Paraaortic lymph node (tissue), 1 donor: ENCODE results near the genes FAM169A and ANKRD31.

- PRO-cap = no peak
Measured at GRCh38 chr5:73900778-73901469, 274.9 kb downstream of the ARHGEF28 start.

DNA sequence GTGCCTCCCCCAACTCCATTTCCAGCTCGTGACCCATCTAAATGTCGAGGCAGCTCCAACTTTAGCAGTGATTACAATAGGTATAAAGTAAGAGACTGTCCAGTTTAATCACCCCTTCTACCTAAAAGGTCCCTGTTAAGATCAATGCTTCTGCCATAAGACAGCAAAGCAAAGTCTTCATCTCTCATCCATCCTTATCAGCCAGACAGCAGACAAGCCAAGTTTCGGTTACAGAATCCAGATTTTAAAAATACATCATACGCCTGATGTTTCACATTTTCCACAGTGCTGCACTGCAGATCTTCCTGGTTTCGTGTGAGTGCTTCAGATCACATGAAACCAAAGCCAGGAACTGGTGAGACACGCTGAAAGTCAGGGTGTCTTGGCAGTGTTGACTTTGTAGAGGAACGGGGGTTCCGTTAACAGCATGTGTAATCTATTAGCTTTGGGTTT is 447.7 kb downstream of the ENC1 start:
- PRO-cap = unidirectional peak, plus-strand start at position 334 of the sequence

DNA sequence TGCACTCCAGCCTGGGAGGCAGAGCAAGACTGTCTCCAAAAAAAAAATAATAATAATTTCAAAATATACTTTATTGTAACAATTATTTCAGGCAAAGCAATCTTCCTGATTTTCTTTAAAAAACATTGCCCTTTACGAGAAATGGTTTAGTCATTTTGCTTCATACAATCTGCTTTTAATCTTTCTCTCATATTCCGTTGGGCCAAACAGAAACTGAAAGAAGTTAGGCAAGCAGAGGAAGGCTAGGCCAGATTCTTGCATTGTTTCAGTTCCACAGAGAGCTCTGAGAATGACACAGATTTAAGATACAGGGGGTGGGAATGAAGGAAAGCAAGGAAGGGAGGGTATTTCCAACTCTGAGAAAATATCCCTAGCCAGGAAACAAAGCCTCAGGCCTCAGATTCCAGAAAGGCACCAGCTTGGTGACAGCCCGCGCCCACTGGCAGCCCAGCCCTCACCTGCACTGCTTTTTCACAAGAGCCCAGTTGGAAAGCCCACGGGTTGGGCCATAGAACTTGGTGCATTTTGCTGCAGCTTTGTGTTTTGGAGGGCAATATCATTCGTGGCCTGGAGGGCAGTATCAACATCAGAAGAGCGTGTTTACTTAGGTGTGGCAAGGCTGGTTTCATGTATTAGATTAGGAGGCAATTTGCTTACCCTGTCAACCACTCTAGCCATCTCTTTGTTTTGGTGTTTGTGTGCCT is 63.6 kb downstream of the ENC1 start:
- PRO-cap = no peak

GRCh38 chr5:74582850-74583286 is 57.7 kb downstream of the ENC1 start:
- PRO-cap = no peak

DNA sequence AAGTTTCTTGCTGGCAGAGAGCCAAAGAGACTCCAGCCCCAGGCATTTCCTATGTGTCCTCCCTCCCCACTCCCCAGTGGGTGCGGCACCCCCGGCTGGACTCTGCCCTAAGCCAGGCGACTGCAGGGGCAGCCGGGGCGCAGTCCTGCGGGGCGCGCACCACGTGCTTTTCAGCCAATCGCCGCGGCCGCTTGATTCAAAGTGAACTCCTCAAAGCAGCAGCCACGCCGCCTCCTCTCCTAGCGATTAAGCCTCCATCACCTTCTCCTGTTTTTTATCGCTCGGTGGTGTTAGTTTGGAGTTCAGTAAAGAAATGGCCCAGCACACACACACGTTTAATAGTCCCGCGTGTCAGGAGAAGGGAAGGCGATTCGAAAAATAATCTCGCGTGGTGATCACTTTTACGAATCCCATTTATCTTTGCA is 805 bp upstream of the ENC1 start:
- PRO-cap = bidirectional peak, plus-strand start at position 230 of the sequence, minus-strand start at position 104 of the sequence

GRCh38 chr5:74718546-74719036 is 33.6 kb downstream of the HEXB start:
- PRO-cap = no peak

GRCh38 chr5:74781424-74781949 is 14.4 kb downstream of the NSA2 start:
- PRO-cap = no peak

- PRO-cap = unidirectional peak, plus-strand start at chr5:74865894; unidirectional peak, plus-strand start at chr5:74866071; unidirectional peak, plus-strand start at chr5:74866134; unidirectional peak, minus-strand start at chr5:74866330; unidirectional peak, minus-strand start at chr5:74866520
Measured at GRCh38 chr5:74865713-74866724, at the start of gene FAM169A. Gene FAM169A (minus strand): TSS chr5:74866387.

DNA sequence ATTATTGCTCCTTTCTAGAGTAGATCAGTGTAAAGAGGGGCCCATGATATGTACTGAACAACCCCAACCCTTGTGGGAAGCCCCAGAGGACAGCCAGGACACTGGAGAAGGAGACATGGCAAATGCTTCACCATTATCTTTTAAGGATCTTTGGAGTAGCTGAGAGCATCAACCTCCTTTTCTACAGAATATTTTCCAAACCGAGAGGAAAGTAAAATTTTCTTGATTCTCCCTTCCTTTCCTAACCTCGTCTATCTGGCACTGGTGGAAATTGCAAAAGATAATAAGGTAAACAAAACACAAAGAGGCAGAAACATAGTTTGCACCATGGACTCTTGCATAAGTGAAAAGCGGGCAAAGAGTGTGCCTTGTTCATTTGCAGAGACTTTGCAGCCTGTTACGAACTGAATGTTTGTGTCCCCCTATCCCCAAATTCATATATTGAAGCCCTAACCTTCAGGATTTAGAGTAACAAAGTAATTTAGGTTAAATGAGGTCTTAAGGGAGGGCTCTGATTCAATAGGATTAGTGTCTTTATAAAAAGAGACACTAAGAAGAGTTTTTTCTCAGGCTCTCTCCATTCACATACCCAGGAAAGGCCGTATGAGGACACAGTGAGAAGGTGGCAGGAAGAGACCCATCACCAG is 51.9 kb upstream of the FAM169A start:
- PRO-cap = no peak

- PRO-cap = no peak
Measured at GRCh38 chr5:74931490-74931743, 65.2 kb upstream of the FAM169A start.

DNA sequence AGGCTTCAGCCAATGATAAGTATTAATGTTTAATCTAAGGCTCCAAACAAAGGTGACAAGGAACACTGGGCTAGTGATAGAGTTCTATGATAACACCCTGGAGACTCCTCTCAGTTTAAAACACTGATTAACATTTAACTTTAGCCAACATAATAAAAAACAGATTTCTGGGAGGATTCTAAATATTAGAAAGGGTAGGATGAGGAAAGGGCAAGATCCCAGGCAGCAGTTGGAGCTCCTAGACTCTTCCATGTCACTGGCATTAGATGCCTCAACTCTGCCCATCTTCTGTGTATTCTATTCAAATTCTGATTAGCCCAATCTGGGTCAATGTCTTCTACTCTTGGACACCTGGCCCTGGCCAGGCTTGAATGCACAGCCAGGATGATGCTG is 91.0 kb upstream of the FAM169A start:
- PRO-cap = no peak

GRCh38 chr5:75236347-75237509 is at the start of gene ANKRD31:
Gene ANKRD31 (minus strand): TSS chr5:75236878.
- PRO-cap = bidirectional peak, plus-strand start at chr5:75237077, minus-strand start at chr5:75236909

GRCh38 chr5:75336044-75337099 is 648 bp upstream of the HMGCR start:
- PRO-cap = unidirectional peak, plus-strand start at chr5:75336518; bidirectional peak, plus-strand start at chr5:75337198, minus-strand start at chr5:75336902

DNA sequence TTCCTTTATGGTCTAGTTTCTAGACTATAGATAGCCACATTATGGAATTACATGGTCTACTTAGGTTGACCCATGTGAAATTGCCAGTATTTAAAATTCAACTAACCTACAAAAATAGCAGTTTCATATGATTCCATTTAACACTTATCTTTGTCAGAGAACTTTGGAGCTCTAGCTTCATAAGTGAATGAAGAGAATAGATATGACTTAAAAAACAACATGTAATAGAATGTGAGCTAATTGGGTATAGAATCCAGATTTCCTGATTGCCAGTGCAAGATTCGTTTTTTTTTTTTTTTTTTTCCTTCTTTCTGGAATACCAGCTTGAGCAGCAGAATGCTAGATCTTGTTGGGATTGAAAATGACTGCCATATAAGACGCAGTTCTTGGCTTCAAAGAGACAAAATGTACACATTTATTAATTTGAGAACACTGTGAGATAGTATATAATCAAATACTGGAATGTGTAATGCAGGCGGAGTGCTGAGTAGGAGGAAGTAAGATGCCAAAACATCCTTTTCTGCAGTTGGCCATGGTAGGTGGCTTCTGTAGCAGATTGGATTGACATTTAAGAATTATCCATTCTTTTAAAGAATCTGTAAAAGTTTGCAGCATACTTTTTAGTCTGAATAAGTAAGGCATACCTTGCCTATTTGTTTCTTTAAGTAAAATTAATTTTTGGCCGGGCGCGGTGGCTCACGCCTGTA is 1.8 kb downstream of the HMGCR start:
- PRO-cap = no peak

- PRO-cap = no peak
Measured at GRCh38 chr5:75357609-75358259, 20.7 kb downstream of the HMGCR start.

DNA sequence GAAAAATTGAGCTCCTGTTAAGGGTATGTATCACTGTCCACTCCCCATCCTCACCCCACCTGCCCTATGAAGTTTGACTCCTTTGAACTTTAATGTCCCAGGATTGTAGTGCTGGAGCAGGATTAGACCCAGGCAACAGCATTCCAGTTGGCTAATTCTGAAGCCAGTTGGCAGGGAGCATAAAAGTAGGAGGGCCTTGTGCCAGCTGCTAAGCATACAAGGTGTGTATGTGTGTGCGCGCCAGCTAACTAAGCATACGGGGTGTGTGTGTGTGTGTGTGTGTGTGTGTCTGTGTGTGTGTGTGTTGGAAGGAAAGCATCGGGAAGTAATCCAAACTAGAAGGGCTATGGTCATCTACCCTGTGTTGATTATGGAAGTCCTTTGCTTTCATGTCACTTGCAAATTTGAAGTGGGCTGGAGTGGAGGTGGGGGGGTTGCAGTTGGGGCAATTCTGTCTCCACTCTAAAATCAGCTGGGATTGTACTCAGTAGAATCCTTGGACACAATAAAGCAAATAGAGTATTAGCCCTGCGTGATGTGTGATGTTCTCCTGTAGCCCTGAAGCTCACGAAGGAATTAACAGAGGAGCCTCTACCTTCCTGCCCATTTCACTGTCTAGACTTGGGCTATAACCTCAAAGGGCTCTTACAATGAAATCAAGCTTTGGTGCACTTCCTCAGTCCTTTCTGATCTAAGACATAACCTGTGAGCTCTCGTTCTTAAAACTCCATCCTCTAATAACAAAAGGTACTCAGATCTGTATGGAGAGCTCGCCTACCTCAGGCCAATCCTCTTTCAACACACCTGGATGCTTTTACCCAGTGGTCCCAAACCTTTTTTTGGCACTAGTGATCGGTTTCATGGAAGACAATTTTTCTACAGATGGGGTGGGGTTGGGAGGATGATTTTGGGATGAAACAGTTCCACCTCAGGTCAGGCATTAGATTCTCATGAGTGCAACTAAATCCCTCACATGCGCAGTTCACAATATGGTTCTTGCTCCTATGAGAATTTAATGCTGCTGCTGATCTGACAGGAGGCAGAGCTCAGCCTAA is 27.0 kb downstream of the HMGCR start:
- PRO-cap = no peak

- PRO-cap = no peak
Measured at GRCh38 chr5:75614669-75615283, 3.5 kb downstream of the ANKDD1B start.

DNA sequence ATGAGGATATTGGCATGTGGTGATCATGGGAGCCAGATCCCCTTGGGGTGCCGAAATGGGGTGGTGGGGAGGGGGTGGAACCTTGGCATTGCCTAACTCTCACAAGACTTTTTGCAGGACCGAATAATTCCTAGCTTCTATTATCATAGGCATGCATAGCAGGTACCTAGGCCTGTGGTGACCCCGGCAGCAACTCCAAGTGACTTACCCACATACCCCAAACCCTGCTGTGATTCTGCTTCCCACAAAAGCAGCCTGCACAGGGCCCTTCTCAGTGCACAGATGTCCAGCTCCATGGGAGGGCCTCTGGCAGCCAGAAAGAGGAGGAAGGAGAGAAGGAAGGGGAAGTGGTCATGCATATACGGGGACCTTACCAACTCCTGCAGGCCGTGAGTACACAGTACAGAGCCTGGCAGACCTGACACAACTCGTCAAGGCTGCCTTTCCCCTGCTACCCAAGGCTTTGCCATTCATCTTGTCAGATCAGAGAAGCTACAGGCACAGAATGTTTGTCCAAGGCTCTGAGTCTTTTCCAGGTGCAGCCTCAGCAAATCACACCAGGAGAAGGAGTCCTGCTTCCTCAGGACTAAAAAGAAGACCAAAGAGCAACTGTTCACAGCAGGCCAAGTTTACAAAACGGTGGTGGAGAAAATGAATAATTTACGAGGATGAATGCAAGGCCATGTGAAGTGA is 61.1 kb upstream of the IQGAP2 start:
- PRO-cap = no peak

GRCh38 chr5:76401686-76402251 is 1.3 kb upstream of the IQGAP2 start:
- PRO-cap = no peak

- PRO-cap = unidirectional peak, plus-strand start at chr5:76547648; unidirectional peak, plus-strand start at chr5:76547735
Measured at GRCh38 chr5:76547141-76548396, 75.6 kb downstream of the F2RL2 start.